Trachea (tissue), 1 donor: ENCODE results near the gene CHST8.

DNA sequence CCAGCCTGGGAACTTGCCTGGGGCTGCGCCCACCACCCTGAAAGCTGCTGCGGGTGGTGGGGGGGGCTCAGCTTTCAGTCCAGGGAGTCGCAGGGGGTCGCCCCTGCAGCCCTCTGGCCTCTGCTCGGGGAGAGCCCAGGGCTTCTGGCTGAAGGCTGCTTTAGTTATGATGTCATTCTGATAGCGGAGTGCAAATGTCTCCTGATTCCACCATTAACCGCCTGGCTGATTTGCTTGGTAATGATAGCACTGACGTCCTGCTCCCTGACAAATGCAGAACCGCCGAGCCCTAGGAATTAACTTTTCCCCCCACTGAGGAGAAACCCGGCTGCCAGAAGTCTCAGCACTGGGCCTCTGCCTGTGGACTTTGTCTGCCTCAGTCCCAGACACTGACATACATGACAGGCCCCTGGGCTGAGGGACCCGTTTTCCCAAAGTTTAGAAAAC lies 142.6 kb upstream of the ZNF536 start:
- PRO-cap, result unidirectional peak, minus-strand start at position 122 of the sequence

- PRO-cap, result no peak
These were observed 1.5 kb downstream of the ZNF536 start for GRCh38 chr19:30373618-30374054.

DNA sequence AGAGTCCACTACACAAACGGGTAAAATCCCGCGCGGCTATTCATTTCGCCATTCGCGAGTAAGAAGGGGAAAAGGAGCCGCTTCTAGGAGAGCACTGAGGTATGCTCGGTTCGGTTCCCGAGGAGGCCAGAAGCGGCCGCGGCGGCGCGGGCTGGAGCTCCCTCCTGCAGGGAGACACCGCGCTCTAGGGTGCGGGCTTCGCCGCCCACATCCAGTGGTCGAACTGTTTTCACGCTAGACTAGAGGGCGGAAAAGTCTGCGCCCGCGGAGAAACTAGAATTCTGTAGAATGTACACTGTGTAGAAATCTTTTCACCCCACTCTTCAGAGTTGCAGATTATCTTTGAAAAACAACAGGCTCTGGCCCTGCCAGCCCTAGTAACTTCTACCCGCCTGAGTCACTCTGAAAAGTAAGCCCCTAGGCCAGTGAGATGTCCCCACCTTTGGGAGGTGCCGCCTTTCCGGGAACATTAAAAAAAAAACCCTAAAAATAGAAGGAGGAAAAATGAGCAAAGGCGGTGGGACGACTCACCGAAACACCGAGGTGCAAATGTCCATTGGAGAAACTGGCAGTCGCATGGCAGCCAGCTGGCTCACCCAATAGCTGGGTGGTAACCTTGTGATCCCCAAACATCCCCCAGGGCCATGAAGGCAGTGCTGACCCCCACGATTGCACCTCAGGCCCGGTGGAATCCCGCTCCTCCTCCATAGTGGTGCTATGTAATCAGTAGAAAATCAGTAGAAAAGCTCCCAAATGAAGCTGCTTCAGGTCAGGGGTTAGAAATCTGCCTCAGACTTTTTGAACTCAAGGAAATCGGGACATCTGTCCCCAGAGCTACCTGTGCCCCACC lies 4.0 kb upstream of the TSHZ3 start:
- PRO-cap, result no peak

GRCh38 chr19:33009430-33009674 lies 37.3 kb downstream of the FAAP24 start:
- PRO-cap, result no peak

GRCh38 chr19:33022340-33023275 lies 42.1 kb downstream of the RHPN2 start:
- PRO-cap, result no peak

DNA sequence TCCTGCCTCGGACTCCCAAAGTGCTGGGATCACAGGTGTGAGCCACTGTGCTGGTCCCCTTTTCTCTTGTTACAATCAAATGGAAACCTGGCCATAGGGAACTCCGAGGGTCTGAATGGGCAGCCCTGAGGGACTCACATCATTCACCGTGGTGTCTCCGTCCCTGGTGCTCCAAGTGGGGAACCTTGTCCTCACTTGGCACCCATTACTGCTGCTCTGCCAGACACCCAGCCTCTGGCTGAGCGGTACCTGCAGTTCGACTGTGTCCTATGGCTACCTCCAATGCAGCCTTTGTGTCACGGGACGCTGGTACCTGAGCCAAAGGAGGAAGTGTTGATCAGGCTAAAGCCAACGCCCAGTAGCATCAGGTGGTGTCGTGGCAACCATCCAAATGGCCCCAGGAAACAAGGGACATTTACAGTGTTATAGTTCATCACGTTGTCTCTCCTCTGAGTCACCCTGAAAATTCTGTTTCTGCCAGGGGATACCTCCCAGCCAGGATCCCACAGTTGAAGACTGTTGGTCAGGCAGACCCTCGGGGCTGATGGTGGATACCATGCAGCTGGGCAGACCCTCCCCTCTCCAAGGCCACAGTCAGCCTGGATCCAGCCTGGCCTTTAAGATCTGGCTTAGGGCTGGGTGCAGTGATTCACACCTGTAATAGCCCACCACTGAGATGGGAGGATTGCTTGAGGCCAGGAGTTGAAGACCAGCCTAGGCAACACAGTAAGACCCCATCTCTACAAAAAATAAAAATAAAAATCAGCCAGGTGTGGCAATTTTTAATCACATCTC lies 10.0 kb downstream of the RHPN2 start:
- PRO-cap, result bidirectional peak, plus-strand start at position 484 of the sequence, minus-strand start at position 284 of the sequence

DNA sequence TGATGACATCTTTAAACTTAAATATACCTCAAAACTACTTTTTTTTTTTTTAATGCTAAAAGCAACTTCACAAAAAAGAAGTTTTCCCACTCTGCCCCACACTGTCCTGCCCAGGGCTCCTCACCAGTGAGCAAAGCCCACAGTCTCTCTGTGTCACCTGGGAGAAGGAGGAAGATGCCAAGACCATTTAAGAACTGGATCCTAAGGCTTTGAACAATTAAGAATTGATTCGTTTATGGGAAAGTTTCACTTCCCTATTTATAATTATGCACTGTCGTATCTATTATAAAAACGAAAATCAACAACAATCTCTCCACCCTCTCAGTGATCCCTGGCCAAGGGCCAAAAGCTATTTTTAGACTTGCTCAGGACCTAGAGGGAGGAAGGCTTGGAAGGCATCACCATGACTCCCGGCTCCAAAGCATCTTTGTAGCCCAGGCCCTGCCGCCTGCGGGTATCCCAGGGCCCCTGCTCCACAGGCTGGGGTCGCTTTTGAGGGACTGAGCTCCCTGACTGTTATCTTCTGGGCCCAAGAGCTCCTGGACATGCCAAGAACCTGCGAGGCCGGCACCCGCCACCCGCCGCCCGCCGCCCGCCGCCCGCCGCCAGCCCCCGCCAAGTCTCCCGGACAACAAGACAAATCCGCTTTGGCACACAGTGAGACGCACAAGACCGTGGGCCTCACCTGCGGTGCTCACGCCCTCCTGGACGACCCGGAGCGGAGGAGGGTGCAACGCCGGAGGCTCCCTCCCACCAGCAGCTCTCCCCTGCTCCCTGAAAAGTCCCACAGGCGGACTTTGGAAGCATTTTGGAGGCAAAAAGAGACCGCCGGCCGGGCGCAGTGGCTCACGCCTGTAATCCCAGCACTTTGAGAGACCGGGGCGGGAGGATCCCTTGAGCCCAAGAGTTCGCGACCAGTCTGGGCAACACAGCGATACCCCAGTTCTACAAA lies 1.2 kb downstream of the RHPN2 start:
- PRO-cap, result no peak

DNA sequence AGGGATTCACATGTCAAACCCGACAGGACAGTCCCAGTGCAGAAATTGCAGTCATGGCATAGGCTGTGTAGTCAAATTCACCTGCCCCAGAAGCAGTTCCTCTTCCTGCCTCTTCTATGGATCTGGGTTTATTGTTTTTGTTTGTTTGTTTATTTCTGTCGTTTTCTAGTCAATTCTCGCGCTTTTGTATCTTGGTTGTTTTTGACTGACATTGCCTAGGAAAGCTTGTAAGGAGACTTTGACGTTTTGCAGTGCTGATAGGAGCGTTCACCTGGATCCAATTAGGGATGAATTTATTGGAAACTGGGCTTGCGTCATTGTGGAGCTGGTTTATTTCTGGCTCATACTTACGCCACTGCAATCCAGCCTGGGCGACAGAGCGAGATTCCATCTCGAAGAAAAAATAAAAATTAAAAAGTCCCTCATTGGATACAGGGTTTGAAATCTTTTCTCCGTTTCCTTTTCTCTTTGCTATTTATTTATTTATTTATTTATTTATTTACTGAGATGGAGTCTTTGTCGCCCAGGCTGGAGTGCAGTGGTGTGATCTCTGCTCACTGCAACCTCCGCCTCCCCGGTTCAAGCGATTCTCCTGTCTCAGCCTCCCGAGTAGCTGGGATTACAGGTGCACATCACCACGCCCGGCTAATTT lies 16.0 kb upstream of the LRP3 start:
- PRO-cap, result no peak

DNA sequence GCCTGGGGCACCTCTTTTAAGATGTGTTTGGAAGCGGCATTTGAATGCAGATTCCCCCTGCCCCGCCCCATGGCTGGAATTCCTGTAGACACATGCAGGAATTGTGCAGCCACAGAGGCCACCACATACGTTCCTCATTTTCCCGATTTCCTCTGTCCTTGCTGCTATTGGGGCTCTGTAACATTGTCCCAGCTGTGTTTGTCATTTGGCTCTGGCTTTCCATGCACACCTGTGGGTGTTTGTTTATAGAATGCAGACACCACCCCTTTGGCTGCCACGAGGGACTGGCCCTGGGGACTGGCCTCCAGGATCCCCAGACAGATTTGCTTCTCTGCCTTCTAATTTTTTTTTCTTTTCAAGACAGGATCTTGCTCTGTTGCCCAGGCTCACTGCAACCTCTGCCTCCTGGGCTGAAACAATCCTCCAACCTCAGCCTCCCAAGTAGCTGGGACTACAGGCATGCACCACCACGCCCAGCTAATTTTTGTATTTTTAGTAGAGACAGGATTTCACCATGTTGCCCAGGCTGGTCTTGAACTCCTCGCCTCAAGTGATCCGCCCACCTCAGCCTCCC lies 16.2 kb downstream of the CEBPA start:
- PRO-cap, result no peak

- PRO-cap, result no peak
These were observed 3.8 kb downstream of the CEBPA start for GRCh38 chr19:33298428-33299027.

DNA sequence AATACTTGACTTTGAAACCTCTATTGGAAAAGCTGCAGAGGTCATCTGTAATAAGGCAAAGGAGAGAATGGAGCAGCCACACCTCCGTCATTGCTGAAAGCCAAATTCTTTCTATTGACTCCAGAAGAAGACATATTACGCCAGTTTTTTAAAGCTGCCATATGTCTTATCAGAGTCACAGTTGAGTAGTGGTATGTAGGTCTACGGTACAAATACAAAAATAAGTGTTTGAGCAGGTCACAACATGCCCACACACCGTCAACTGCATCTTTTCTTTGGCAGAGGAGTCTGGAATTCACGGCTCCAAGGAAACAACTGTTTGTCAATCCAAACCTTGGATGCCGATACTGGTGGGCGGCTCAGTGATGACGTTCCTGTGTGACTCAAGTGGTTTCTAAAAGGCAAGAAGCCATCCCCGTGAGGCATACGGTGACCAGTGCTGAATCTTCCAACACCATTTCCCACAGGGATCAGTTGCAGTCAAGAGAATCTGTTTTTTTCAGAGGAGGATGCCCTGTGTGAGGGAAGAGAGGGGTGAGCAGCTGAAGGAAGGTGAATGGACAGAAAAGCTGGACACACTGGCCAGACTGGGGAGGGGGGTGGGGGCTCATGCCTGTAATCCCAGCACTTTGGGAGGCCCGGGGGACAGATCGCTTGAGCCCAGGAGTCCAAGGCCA lies 23.0 kb upstream of the CEBPG start:
- PRO-cap, result no peak

- PRO-cap, result no peak
These were observed 23.6 kb downstream of the CEBPG start for GRCh38 chr19:33396891-33397776.

DNA sequence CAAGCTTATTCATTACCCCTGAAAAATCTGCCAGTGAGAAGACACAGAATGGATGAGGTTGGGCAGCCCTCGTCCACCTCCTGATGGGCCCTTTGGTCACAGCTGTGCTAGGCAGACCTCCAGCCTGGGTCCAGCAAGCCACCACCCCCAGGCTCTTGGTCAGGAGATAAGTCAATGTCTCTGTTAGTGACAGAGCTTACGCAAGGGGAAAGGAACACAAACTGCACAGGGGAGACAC lies 19.7 kb downstream of the PEPD start:
- PRO-cap, result no peak

- PRO-cap, result no peak
These were observed 14.1 kb downstream of the PEPD start for GRCh38 chr19:33507281-33508097.

DNA sequence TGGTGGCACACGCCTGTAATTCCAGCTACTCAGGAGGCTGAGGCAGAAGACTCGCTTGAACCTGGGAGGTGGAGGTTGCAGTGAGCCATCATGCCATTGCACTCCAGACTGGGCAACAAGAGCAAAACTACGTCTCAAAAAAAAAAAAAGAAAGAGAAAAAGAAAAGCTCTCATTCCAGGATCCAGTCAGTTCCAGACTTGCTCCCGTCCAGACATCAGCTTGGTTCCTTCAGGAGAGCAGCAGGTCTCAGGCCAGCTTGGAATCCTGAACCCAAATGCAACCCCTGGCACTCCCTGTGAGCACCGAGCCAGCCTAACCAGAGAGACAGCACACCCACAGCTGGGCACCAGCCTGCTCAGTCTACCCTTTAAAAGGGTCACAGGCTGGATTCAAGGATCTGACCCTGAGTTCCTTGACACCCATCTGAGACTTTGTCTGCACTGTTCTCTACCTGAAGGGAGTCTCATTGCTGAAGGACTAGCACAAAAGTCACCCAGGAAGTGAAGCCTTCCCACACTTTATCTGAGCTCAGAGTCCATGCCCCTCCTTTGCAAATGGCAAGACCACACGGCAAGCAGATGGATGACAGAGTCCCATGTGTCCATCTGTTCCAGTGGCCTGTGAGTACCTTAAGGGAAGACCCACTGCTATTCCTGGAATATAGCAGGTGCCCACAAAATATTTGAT lies 1.5 kb downstream of the PEPD start:
- PRO-cap, result no peak

DNA sequence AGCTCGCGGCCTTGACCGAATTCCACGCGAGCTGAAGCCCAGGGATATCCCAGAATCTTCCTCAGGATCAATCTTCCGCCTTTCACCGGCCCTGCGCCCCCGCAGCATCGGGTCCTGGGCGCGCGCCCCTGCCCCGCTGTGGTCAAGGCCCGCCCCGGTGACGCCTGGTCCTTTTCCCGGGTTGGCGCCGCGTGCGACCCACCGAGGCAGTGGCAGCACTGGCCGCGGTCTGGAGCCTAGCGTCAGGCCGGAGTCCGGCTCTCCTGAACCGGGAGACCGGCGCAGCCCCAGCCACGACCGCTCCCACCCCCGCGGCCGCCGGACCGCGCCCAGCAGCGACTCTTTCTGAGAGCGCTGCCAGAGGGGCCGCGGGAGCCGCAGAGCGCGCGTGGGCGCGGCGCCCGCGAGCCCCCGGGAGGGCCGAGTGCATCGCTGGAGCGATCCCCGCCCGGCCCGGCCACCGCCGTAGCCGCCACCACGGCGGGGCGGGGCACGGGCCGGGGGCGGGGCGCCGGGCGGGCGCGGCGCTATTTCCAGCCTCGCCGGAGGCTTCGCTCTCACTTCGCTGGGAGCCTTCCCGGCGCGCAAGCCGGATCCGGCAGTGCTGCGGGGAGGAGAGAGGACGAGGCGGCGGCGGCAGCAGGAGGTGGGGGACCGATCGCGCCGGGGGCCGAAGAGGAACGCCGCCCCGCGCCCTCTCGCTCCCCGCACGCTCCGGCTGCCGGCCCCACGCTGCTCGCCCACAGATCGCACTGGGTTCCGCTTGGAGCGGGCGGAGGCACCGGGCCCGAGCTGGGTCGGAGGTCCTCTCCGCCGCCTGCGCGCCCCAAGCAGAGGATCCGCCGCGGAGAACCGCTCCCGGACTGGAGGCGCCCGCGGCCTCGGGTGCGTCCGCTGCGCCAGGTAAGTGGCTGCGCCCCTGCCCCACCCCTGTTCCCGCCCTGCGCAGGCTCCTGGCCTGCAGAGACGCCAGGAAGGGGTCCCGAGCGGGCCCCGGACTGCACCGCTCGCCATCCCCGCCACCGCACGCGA lies at the start of gene CHST8:
TSS of gene CHST8 (plus strand) at position 560 of the 1,032 bp plus-strand sequence.
- PRO-cap, result unidirectional peak, plus-strand start at position 560 of the sequence; unidirectional peak, plus-strand start at position 601 of the sequence

GRCh38 chr19:33798761-33799270 lies 2.1 kb downstream of the KCTD15 start:
- PRO-cap, result unidirectional peak, minus-strand start at chr19:33798987

DNA sequence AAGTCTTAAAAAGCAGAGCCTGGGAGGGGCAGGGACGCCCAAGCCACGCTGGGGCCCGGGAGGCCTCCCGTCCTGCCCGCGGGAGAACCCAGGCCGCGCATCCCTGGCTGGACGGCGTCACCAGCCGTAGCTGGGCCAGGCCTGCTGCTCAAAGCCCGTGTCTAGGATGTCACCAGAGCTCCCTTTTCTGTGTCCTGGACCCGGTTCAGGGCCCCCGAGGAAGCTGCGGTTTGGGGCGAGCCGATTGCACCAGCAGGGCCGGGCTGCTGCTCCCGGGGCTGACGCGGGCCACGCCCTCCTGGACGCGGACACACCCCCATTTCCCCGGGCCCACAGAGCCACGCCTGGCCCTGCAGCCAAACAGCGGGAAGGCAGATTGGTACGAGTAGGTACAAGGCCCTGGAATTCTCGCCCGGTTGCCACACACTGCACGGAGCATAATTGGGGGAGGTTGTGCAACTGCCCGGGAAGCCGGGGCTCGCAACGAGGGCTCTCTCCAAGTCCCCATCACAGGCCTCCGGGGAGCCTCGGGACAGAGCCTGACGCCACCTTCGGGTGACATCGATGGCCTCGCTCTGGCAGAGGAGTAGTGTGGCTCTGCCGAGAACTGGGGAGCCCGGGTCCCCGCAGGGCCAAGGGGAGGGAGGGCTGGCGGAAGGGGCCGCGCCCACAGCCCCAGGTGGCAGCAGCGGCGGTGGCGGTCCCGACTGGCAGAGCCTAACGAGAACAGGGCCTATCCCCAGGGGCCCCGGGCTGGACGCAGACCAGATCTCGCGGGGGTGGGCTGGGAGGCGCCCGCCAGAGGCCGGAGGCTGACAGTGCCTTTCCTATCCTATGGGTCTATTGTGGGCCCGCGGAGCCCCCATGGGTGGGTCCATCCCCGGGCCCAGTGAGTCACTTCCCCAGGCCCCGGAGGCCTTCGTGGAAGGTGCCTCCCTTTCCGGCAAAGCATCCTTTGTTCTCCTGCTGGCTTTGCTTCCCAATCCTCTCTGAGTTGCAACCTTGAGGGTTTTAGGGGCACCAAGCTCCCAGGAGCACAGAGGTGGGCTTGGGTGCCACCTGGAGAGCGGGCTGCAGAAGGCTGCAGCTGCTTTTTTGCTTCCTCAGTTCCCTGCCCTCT lies 23.5 kb downstream of the KCTD15 start:
- PRO-cap, result no peak

- PRO-cap, result no peak
These were observed 34.9 kb upstream of the GARRE1 start for GRCh38 chr19:34219283-34219969.

- PRO-cap, result no peak
These were observed 19.8 kb upstream of the GARRE1 start for GRCh38 chr19:34234547-34234912.